ENCODE results near the gene E2F6.

DNA sequence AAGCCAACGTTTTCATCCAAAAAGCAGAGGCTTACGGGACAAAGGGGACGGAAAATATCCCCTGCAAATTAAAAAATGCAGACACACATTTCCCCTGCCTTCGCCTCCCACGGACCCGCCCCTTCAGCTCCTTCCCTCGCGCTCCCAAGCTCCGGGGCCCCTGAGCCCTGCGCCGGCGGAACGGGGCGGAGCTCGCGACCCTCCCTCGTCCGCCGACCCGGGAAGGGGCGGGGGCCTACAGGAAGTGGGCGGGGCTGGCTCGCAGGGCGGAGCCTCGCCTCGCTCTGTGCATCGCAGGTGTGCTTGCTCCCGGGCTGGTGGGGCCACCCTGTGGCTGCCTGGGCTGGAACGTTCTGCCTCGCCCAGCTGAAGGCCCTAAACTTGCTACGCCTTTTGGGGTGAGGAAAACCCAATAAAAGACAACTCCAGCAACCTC, 3.1 kb upstream of the C2orf50 start:
- RRBS, result 4% methylated on average over 15 of the region's 31 CpGs

- RRBS, result no CpG with 5 or more reads among the region's 4 CpGs
Measured at GRCh38 chr2:11330449-11330827, 14.0 kb downstream of the ROCK2 start.

GRCh38 chr2:11344886-11345912, 763 bp upstream of the ROCK2 start:
- RRBS, result 2% methylated on average over 12 of the region's 69 CpGs

DNA sequence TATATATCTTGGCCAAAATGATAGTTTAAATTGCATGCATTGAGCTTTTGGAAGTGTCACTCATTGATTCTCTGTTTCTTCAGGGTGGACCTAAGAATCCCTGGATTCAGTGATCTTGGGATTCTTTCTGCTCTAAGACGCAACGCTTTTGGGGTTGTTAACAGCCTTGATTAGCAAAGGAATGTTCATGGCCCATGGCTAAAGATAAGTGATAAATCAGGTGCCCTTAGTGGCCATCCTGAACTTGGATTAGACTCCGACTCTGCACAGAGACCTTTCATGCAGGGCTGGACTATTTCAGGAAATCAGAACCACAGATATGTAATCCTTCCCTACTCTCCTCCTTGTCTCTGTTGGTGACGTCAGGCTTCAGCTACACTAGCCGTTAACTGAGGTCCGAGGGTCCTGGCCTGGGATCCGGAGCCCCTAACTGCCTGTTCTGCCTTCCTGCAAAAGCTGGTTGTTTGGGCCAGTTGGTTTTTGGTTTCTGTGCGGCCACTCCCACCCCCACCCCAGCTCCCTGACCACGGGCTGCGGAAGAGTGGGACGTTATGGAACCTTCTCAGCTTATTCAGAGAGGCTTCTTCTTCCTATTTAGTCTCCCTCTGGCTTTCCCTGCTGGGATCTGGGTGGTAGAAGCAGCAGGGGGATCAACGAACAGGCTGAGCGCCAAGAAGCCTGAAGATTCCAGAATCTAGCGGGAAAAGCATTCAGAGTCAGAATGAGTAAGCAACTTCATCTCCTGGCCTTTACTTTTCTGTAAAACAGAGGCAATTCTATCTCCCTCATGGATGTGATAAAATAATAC, 49.2 kb upstream of the ROCK2 start:
- RRBS, result no CpG with 5 or more reads among the region's 14 CpGs

DNA sequence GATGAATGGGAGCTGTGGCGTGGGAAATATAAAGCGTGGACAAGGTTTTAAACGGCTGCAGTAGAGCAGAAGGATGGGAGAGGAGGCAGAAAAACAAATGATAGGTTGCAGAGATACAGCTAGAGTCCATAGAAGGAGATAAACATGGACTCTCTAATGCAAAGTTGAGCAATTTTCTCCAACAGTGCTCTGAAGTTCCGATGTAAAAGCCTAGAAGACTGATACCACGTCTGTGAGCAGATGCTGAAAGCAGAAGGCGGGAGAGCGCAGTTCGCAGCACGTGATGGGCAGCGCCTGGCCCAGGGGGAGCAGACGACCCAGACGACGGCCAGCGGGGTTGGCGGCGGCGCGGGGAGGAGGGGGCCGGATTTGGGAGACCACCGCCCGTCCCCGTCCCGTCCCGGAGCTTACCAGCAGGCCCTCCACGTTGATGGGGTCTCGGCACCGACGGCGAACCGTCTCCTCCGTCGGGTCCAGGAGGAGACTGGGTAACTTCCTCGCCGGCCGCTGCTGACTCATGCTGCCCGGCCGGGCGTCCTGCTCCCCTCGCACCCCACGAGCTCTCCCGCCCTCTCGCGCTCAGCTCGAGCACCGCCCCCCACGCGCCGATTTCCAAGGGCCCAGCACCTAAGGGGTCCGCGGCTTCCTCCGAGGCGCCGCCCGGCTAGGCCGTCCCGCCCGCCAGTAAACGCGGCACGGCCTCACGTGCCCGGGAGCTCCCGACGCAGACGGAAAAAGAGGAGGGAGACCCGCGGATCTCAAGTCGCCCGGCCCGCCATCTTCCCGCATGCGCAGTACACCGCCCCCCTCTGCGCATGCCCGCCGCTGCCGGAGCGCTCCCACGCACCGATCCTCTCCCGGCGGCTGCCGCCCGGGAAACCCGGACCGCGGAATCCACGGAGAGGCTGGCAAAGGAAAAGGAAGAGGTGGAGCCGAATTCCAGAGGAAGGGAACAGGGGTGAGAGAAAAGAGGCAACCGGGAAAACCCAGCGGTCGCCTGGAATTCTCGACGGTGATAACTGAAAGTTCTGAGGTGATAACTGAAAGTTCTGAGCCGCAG, at the start of gene E2F6:
Gene E2F6, minus strand, starts transcription at position 801 of the 1,060 bp plus-strand sequence.
- RRBS, result 1% methylated on average over 15 of the region's 95 CpGs

GRCh38 chr2:11482513-11483584, 16.9 kb upstream of the E2F6 start:
- RRBS, result 3% methylated on average over 35 of the region's 116 CpGs

- RRBS, result no CpG with 5 or more reads among the region's 22 CpGs
Measured at GRCh38 chr2:11539194-11540338, 5.7 kb downstream of the GREB1 start.

GRCh38 chr2:11541277-11542374, 7.8 kb downstream of the GREB1 start:
- RRBS, result no CpG with 5 or more reads among the region's 21 CpGs

DNA sequence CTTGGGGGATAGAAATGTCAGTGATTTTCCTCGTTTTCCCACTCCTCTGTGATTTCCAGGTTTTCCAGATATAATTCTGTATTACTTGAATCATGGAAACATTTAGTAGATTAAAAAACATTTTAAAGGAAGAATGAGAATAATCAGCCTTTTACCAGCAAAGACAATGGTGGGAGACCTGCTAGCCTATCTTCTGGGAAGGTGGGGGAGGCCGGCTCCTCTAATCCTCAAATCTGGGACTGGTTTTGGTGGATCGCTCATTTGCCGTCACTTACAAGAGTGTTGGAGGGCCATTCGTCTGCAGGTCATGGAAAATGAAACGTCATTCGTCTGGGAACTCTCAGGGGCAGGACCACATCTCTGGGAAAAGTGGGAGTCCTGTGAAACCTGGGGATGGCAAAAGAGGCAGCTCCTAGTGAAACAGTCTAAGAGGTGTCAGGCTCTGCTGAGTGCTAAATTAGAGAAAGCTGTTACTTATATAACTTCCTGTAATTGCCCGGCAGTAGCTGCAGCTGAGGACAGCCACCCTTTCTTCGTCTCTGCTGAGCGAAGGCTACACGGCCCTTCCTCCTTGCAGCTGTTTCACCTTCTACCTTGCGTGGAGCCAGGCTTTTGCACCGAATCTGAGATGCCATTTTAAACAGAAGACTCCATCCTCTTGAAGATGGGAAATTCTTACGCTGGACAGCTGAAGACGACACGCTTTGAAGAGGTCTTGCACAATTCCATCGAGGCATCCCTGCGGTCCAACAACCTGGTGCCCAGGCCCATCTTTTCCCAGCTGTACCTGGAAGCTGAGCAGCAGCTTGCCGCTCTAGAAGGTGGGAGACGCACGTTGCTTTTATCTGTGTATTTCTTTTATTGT, 22.3 kb downstream of the GREB1 start:
- RRBS, result no CpG with 5 or more reads among the region's 21 CpGs

DNA sequence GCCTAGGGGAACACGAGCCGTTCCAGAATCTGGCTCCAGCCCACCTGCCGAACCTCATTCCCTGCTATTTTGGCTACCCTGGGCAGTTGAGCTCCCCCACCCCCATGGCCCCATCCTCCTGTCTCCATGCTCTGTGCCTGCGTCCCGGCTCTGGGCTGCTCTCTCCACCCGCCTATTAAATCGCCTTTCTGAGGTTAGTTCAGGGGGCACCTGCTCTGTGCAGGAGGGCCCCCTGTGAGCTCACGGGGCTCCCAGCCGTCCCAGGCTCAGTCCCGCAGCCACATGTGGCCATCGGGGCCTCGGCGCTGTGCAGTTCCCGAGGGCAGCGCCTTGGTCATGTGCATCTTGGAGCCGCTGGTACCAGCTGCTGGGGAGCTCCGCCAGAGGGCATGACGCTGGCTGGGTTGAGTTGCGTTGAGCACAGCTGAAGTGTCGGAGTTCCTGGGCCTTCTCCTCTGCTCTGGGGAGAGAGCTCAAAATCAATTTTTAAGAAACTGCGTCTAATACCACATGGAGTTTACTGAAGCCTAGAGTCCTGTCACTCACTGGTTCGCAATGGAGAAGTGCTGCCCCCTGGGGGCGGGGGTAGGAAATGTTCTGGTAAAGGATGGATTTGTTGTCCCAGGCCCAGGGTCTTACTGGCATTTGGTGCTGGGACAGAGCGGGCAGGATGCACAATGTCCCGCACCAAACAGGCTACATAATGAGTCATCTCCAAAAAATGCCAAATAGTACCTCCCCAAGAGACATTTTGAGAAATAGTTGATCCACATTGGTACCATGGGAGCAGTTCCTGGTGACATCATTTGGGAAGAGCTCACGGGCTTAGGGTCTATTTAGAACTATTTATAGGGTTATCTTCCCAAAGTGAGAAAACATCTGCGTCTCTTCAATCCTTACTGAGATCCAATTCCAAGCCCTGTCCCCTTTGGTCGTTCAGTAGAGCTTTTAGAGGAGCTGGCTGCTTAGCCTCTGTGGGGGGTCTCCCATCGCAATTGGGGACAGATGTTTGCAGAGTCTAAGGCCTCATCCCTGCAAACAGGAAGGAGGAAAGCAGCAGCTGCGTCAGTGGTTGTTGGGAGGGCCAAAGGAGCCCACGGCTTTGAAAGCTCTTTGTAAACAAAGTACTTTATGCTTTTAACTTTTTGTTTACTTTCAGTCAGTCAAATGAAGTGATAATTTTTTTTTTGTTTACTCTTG, 48.9 kb downstream of the GREB1 start:
- RRBS, result no CpG with 5 or more reads among the region's 31 CpGs

DNA sequence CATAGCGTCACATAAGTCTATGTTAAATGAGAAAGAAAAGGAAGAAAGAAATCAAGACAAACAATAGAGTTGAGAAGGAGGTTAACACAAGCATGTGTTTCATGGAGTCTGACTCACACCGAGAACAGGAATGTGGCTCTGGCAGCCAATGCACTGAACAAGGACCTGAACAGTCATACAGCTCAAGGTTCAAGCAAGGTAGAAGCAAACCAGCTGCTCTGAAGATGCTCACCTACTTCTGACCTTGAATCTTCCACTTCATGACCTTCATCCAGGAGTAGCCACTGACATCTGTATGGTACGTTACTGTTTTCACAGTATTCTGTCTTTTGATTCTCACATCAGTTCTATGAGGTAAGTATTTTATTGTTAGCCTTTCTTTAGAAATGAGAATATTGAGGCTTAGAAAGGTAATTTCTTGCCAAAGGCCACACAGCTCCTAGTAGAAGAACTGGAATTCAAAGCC, 36.1 kb upstream of the LPIN1 start:
- RRBS, result no CpG with 5 or more reads among the region's 3 CpGs

DNA sequence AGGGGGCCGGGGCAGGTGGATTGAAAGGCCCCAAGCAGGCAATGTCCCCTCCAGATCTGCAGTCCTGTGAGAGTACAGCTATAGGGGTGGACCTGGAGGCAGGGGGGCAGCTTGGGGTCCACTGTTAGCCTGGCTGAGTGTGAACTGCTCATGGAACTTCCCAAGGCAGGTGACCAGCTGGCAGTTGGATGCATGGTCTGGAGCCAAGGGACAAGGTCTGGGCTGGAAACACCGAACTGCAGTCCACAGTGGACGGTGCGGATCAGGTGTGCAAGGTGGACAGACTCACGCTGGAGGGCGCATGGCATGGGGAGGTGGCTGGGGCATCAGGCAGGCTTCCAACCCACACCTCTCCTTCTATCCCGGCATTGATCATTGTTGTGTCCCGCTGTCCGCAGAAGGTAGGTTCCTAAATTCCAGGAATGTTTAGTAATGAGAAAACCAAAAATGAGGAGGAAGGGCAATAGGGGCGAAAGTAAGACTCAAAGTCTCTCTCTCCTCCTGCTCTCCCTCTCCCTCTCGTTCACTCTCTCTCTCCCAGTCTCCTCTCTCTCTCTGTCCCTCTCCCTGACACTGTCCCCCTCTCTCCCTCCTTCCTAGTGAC, 30.4 kb upstream of the LPIN1 start:
- RRBS, result no CpG with 5 or more reads among the region's 11 CpGs

DNA sequence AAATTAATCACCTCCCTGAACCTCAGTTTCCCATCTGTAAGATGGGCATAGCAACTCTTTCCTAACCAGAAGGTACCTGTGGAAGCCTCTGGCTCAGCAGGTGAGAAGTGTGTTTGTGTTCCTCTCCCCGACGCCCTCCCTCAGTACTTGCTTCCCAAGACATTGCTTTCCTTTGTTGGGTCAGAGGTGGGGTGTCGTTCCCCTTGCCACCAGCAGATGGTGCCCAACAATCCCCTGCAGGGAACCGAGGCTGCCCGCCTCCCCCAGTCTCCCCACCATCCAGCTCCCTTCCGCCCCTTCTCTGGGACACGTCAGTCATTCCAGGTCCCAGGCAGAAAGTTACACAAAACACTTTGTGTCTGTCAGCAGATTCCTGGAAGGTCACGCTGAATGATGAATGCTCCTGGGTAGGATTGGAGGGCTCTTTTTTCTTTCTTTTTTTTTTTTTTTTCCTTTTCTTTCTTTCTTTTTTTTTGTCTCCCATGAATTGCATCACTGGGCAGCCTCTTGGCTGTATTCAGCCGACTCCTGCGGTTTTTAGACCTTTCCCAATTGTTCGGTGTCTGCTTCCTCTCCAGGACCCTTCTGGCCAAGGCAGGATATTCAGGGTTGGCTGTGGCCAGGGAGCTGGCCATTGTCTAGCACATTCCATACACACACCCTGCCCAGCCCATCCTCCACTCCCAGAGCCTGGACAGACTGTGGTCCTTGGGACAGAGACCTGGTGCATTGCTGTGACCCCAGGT, 117.3 kb downstream of the LPIN1 start:
- RRBS, result no CpG with 5 or more reads among the region's 11 CpGs

DNA sequence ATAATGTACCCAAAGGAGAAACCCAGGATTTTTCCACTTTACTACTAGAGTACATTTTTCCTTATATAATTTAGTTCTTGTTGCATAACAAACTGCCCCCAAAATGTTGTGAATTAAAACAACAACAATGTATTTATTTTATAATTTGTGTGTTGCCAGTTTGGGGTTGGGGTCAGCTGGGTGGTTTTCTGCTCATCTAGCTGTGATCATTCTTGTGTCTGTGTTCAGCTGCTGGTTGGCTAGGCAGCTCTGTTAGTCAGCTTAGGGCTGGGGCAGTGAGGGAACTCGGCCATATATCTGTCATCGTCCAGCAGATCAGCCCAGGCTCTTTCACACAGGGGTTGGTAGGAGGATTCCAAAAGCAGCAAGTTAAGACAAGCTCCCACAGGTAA, 121.4 kb downstream of the LPIN1 start:
- RRBS, result no CpG with 5 or more reads among the region's 2 CpGs

DNA sequence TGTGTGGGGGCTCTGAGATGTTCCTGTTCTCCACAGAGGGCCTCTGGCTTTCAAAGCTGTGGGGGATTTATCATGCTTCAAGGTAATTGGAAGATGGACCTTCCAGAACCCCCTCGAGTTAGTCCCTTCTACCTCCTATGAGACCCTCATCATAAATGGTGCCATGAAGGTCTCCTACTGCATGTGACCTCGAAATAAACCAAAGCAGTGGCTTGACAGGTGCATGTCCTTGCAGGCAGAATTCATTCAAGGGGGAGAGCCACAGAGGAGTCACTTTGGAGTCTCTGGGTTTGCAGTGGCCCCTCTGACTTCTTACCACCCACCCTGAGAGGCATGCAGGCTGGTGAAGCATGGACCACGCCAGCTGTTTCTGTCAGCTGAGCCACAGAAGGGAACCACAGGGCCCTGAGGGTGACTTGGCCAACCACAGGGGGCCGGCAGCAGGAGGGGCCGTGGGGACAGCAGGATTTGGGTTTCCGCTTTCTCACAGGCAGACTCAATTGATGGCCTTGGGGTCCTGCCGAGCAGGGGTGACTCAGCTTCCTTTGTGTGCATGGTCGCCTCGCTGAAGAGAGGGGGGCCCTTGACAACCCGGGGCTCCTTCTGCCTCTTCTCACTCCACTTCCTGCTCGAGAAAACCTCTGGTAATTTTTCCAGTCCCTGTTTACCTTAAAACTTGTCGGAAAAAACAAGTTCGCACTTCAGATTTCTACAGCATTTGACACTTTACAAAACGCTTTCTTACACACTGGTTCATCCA, 310.9 kb downstream of the LPIN1 start:
- RRBS, result no CpG with 5 or more reads among the region's 14 CpGs

DNA sequence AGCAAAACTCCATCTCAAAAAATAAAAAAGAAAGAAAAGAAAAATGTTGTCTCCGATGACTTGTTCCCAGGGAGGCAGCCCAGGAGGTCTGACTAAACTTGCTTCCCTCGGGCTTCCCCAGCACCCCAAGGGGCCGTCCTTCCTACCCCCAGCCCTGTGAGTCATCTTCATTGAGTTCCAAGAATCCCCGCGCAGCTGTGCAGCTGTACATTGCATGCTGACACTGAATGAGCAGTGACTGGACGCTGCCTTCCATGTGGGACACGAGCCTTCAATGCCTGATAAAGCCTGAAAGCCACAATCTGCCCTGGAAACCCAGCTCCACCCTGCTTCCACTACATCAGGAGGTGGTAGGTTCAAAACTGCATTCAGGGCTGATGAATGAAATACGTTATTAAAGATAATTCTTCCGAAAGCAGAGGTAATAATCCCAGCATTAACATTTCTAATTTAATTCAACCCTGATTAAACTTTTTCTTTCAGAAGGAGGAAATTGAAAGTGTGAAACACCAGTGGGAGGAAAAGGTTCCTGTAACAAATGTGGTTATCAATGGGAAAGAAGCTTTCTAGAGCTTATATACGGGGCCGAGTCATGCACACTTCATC, 360.0 kb downstream of the LPIN1 start:
- RRBS, result no CpG with 5 or more reads among the region's 11 CpGs

GRCh38 chr2:12320843-12321739, 395.6 kb upstream of the TRIB2 start:
- RRBS, result no CpG with 5 or more reads among the region's 8 CpGs

DNA sequence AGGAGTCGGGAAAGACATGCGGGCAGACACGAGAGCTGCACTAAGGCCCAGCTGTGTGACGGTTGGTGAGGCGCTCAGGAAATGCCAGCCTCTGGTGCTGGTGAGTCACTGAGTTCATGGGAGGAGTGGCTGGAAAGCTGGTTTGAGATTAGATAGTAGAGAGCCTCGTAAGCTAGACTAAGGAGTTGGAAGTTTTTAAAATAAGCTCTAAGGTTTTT, 390.9 kb upstream of the TRIB2 start:
- RRBS, result no CpG with 5 or more reads among the region's 6 CpGs

- RRBS, result no CpG with 5 or more reads among the region's 4 CpGs
Measured at GRCh38 chr2:12478848-12479104, 238.0 kb upstream of the TRIB2 start.

- RRBS, result no CpG with 5 or more reads among the region's 5 CpGs
Measured at GRCh38 chr2:12710225-12710945, 6.4 kb upstream of the TRIB2 start.

Data from AG09319 (cell line).